GM23248 (cell line): ENCODE data around the genes SLC25A39, NMT1 and SPATA32.

- RAMPAGE, long total RNA = no peak
Measured at GRCh38 chr17:44213791-44213980, 5.8 kb downstream of the UBTF start.

DNA sequence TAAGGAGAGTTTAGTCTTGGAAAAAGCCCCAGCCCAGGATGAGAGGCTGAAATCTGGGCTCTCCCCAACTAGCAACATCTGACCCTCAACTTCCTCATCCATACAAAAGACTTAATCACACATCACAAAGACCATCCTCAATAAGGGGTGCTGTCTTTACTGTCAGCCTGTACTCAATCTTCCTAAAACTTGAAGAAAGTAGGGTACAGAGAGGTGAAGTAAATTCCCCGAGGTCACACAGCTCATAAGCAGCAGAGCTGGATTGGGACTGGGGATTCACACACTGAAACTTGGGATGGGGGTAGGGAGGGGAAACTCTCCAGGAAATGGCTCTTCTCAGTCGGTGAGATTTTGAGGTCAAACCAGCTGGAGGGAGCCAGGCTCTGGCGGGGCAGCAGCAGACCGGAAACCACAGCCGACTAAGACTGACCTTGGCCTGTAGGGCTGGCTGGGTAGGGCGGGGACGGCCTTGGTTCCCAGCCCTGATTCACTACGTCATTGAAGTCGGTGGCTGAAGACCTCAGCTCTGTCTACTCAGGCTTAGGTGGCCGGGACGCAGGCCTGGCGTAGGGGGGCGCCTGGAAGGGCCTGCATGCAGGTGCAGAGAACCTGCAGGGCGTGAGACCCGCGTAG is 11.6 kb upstream of the SLC4A1 start:
- RAMPAGE, long total RNA = no peak

DNA sequence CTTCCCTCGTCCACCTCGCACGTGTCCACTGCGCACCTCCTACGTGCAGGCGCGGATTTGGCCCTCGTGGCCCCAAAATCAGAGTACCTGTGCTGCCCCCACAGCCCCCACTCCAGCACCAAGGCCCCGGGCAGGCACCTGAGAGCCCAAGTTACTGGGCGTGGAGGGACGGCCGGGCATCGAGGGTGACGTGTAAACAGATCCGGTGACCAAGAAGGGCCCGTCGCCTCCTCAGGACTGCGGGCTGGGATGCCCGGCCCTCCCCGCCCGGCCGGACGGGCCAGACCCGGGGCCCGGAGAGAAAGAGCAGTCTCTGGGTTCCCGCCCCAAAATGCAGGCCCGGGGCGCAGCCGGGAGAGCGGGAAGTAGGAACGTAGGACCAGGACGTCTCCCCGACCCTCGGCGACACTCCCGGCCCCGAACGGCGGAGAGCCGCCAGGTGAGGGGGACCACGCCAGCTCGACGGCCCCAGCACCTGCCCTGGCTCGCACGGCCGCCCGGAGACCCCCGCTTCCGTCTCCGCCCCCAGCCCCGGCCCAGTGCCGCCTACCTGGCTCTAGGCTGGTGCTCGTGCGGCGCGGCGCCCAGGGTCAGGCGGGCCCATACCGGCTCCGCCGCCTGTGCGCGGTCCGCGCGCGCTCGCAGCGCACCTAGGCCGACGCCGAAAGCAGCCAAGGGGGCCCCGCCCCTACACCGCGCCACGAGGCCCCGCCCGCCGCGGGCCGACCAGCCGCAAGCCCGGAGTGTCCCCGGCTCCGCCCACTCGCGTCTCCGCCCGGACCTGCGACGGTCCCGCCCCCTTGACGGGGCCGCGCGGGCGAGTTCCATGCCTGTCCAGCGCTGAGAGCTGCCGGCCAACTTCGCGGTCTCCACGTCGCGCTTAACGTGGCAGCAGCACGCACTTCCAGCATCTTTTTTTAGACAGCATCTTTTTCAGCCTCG is at the start of gene SLC25A39:
Gene SLC25A39, minus strand, starts transcription at position 663 of the 942 bp plus-strand sequence.
- RAMPAGE, long total RNA = no peak

DNA sequence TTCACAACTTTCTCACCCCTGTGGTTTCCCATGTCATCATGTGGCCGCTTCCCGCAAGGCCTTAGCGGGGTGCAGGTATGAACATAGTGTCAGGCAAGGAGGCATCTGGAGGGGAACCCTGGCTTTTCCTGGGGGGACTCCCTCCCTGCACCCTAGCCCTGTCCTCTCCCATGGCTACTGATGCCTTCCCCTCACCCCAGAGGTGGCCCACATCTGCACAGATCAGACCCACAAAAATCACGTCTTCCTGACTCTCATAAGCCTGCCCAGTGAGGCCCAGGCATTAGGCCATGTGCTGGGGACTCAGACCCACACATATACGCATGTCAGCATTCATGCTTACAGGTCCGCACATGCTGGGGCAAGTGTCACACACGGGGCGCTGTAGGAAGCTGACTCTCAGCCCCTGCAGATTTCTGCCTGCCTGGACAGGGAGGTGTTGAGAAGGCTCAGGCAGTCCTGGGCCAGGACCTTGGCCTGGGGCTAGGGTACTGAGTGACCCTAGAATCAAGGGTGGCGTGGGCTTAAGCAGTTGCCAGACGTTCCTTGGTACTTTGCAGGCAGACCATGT is 3.6 kb downstream of the GRN start:
- RAMPAGE, long total RNA = no peak

- RAMPAGE, long total RNA = no peak
Measured at GRCh38 chr17:44362928-44363558, 610 bp downstream of the FAM171A2 start.

GRCh38 chr17:44369568-44369977 is 5.9 kb upstream of the FAM171A2 start:
- RAMPAGE, long total RNA = no peak

DNA sequence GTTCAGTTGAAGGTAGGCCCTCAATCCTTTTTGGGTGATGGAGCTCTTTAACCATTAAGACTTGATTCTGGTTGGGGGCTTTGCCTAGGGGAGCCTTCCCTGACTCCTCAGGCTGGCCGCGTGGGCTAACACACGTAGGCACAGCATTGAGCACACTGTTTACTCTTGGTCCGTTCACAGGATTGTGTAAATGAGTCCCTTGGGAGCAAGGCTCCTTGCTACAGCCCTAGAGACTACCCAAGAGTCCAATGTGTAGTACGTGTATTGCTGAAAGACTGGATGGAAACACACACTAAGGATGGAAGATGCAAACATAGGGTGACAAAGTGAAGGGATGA is 761 bp upstream of the ITGA2B start:
- RAMPAGE, long total RNA = no peak

- RAMPAGE, long total RNA = no peak
Measured at GRCh38 chr17:44462889-44463276, 40.3 kb downstream of the GPATCH8 start.

DNA sequence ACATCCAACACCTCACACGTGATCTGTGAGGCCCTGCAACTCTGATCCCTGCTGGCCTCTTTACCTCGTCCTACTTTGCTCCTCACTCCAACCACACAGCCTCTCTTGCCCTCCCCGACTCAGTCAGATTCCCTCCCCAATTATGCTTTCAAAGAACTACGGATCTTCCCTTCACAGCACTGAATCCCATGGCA is 4.8 kb upstream of the FZD2 start:
- RAMPAGE, long total RNA = no peak

- RAMPAGE, long total RNA = no peak
Measured at GRCh38 chr17:44556096-44556965, 953 bp upstream of the FZD2 start.

DNA sequence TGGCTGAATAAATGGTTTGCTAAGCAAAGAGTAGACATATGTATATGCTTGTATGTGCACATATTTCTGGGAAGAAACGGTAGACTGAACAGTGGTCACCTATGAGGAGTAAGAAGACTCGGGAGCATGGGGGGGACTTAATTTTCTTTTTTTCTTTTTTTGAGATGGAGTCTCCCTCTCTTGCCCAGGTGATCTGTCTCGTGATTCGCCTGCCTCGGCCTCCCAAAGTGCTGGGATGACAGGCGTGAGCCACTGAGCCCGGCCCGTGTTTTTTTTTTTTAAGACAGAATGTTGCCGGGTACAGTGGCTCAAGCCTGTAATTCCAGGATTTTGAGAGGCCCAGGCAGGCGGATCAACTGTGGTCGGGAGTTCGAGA is 34.2 kb downstream of the ADAM11 start:
- RAMPAGE, long total RNA = no peak

DNA sequence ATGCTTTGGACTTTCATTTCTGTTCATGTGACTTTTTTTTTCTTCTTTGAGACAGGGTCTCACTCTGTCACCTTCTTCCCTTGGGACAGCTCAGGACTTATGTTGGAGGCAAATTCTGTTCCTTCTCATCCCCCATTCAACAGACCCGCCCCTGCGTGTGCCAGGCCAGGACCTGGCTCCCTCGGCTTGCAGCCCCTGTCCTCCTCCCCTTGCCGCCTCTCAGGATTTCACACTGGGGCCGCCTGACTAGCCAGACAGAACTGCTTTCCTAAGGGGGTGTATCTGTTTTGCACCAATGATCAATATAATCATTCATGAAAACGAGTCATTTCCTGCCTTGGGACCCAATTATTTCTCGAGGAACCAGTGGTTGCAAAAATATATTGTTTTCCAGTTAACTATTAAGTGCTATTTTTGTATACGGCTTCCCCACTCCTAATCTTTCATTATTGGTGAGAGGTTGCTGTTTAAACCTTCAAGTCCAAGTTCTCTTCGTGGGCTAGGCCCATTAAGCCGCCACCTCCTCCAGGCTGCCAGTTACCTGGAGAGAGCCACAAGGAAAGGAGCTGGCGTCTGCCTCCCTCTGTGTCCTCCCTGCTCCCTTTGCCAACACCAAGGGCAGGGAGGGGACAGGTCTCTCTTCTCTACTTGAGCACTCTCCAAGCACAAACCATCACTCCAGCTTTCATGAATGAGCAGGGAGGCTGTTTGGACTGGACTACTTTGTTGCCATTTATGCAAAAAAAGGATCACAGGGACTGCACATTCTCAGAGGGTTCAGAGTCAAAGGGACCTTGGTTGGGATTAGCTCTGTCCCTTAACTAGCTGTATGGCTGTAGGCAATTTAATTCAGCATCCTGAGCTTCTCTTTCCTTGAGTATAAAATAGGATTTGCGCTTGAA is 8.9 kb downstream of the DCAKD start:
- RAMPAGE, long total RNA = no peak

DNA sequence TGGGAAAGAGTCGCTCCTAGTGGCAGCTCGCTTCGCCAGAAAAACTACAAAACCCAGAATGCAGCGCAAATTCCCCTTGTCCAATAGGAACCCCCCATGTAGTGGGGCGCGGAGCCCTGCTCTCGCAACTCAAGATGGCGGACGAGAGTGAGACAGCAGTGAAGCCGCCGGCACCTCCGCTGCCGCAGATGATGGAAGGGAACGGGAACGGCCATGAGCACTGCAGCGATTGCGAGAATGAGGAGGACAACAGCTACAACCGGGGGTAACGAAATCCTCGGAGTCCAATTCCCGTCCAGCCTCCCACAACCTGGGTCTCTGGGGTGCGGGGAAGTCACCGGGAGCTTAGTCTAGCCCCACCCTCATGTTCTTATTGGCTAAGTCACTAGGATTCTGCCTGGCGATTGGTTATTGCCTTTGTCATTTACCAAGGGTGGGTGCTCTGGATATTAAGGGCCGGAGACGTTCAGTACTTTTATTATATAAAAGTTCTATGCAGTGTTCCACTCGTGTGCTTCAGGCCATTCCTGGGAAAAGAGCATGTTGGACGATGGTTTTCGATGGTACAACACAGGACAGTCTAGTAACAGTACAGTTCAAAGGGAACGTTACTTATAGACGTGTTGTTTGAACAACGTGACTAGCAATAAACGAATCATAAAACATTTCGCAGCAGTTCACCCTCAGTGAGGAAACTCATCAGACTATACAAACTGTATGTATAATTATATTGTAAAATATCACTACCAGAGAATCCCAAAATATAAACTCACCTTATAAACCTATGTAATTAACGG is at the start of gene NMT1:
Gene NMT1, plus strand, starts transcription at position 122 of the 797 bp plus-strand sequence.
- RAMPAGE, long total RNA = start-site peak on the plus strand centred at position 127 of the sequence, 16 bp wide, 214 and 152 reads in 2 replicates

GRCh38 chr17:45118689-45119201 is 13.6 kb downstream of the PLCD3 start:
- RAMPAGE, long total RNA = no peak

DNA sequence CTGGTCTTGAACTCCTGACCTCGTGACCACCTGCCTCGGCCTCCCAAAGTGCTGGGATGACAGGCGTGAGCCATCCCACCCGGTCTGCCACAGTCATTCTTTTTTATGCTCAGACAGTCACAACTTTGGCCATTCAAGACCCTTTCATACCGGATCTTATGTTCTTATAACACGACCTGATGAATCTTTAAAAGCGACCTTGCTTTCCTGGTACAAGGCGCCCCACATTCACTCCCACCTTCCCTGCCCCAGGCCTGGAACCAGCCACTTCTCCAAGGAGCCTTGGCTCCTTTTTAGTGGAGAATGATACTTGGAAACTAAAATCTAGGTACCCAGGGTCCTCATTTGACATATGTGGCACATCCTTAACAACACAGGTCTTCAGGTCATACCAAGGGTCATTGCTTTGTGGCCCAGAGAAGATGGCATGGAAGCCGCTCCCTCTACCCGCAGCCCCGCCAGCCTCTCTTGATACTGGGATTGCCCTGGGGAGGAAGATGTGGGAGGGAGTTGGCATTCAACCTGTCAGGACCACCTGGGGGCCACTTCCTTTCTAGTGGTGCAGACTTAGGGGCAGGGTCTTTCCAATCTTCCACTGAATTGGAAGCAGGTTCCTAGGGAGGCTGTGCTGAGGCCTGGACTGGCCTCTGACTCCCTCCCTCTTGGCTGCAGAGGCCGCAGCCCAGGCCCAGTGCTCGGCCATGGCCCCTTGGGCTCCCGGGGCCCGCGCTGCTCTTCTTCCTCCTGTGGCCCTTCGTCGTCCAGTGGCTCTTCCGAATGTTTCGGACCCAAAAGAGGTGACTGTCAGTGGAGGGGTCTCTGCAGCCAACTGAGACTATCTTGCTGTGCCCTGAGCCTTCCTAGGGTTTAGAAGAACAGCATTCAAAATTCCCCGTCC is 5.3 kb upstream of the HEXIM1 start:
- RAMPAGE, long total RNA = no peak

GRCh38 chr17:45161326-45161760 is 332 bp upstream of the HEXIM2 start:
- RAMPAGE, long total RNA = no peak

DNA sequence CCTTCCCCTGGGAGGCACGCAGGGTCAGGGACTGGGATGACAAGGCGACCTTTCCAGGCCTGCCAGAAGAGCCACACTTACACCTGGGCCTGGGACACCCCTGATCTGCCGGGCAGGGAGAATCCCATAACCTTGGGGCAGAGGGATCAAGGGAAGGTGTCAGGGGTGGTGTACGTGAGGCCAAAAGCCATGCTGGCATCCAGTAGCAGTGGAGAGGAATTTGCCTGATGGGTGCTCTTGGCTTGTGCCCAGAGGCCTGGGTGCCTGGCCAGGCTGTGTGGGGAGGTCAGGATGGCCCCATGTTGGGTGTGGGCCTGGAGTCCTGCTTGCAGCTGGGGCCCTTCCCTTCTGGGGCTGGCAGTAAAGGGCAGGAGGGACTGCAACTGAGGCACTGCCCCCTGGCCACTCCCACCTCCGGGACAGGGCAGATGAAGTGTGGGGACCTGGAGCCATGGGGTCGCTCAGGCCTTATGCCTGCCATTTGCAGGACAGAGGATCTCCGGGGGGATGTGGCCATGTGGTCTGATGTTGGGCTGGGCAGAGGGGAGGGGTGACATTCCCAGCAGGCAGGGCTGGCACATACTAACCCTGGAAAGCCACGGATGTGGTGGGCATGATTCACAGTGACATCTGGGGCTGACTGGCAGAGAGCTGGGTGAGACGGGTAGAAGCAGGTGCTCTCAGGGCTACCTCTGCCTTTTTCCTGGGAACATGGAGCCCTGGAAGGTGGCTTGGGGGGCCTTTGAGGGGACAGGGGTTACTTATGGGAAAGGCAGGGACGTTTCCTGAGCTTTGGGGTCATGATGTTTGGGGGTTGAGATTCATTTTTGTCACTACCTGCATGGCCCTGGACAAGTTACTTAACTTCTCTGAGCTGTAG is 3.5 kb downstream of the FMNL1 start:
- RAMPAGE, long total RNA = no peak

DNA sequence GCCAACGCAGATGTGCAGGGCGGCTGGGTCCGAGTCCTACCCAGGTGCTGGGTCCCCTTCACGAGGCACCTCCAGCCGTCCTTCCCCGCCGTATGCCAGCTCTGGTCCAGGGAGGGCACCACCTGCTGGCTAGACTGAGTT is 9.9 kb downstream of the FMNL1 start:
- RAMPAGE, long total RNA = no peak

DNA sequence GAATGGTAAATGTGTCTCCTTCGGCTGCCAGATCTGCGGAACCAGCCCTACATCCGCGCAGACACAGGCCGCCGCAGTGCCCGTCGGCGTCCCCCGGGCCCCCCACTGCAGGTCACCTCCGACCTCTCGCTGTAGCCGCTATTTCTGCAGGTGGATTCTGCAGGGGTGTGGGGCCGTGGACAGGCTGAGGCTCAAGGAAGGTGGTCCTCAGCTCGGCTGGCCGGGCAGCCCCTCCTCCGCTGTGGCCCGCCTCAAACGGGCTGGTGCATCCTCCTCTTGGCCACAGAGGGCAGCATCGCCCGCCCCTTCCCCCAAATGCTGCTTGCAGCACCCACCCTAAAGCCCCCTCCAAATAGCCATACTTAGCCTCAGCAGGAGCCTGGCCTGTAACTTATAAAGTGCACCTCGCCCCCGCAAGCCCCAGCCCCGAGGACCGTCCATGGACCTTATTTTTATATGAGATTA is 15.0 kb downstream of the SPATA32 start:
- RAMPAGE, long total RNA = no peak

DNA sequence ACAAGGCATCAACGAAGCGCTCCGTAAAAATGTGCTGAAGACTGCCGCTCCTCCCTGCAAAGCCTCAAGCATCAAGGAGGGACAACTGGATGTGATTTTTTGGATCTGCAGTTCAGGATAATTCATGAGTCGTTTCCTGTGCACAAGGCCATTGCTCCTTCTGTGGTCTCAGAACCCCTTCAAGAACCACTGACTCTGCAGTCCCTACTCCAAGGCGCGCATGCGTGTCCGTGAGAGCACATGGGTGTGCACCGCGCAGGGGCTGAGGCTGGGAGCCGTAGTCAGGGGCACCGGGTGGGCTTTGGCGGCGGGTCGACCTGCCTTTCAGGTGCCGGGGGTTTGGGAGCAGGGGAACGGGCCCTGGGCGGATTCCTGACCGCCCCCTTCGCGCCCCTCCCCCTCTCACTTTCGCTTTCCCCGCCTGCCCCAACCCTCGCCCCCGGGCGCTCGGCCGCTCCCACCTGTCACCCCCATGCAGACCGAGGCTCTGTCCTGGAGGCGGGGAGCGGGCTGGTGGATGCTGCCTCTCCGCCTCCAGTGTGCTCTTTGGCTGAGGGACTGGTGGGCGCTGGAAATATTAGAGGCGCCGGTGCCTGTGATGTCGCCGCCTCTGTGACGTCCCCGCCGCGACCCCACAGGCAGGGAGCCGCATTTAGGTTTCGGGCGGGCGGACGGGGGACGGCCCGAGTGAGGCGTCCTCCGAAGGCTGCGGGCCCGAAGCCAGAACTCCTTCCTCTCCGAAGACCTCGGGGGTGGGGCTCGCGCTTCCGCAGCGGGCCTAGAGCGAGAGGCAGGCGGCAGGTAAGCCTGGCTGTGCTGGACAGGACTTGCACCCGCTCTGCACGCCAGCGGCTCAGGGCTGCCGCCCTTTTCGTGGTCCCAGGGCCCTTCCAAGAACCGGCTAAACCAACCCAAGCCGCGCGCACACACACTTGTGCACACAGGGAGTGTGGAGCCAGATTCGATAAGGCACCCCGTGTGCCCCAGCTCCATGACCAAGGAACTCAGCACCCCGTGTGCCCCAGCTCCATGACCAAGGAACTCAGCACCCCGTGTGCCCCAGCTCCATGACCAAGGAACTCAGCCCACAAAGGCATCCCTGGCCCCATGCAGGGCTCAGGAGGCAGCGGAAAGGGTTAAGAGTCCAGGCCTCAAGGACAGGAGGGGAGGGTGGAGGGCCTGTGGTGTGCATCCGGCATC is at the start of gene SPATA32:
Gene SPATA32, minus strand, starts transcription at position 552 of the 1,200 bp plus-strand sequence.
- RAMPAGE, long total RNA = no peak